Prostate gland (tissue), 2 donors: ENCODE measurements around a stretch of chr17.

DNA sequence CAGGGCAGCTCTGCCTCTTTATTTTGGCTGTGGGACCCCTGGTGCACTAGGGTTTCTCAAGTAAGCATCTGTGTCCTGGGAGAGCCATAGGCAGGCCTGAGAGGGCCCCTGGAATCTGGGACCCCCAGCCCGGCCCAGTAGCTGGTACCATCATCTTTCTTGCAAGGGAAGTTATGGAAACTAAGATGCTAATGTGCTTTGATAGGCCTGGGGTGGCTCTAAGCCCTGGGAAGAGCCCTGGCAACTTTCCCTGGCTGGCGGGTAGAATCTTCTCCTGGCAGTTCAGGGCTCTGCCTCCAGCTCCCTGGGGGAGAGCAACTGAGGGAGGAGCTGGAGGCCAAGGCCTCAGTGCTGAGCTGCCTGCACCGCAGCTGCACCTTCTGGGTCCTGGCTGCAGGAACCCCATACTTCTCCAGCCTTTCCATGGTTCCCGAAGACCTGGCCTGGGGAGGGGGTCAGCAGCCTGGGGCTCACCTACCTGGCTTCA is 193.0 kb downstream of the SEPTIN9 start:
- PRO-cap: no peak
- RAMPAGE, long total RNA, 2 experiments: no peak in any of the 2 experiments

GRCh38 chr17:77474982-77475570 is 193.8 kb downstream of the SEPTIN9 start:
- PRO-cap: no peak
- RAMPAGE, long total RNA, 2 experiments: no peak in any of the 2 experiments

DNA sequence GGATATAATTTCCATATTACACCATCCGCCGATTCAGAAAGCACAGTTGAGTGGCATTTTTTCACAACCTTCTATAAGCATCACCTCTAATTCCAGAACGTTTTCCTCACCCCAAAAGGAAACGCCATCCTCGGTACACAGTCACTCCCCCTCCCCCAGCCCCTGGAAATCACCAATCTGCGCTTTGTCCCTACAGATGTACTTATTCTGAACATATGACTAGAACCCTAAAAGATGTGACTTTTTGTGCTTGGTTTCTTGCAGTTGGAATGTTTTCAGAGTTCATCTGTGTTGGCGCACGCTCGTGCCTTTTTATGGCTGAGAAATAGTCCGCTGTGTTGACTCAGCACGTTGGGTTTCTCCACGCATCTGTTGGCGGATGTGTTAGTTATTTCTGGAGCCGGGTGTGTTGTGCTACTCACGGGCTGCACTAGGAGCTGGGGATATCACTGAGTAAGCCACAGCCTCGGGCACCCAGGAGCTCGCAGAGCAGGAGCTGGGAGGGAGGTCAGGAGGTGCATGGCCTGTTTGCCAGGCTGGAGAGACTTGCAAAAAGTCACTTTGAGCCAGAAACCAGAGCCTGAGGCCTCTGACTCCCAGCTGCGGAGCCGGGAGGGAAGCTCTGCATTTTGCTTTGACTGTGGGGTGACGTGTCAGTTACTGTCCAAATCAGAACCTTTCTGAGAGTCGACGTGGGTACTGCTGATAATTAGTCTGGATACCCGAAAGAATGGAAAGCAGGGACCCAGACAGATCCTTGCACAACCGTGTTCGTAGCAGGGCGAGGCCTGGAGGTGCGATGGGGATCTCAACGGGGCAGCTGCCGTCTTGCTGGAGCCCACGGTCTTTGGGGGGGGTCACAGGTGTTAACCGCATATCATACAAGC is 196.1 kb downstream of the SEPTIN9 start:
- PRO-cap: bidirectional peak, plus-strand start at position 387 of the sequence, minus-strand start at position 157 of the sequence
- RAMPAGE, long total RNA, 2 experiments: no peak in any of the 2 experiments

DNA sequence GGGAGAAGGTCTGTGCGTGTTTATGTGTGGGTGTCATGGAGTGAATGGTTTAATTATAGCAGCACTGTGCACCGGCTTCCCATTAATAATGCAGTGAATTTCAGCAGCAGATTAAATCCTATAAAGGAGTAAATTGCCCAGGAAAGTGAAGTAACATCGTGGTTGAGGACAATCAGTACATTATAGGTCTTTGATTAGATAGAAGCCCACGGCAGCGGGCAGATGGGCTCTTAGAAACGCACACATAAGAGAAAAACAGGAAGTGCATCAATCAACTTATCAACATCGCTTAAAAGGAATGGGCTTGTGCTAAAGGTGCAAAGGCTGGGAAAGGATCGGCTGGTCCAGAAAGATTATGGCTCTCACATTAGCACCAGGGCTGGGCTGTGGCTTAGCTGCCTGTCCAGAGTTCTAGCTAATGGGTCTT is 292.1 kb upstream of the TNRC6C start:
- PRO-cap: no peak
- RAMPAGE, long total RNA, 2 experiments: no peak in any of the 2 experiments

- PRO-cap: no peak
- RAMPAGE, long total RNA, 2 experiments: no peak in any of the 2 experiments
Observed at GRCh38 chr17:77677516-77678158, 280.9 kb upstream of the TNRC6C start.

- PRO-cap: no peak
- RAMPAGE, long total RNA, 2 experiments: no peak in any of the 2 experiments
Observed at GRCh38 chr17:77842560-77842879, 116.0 kb upstream of the TNRC6C start.

- PRO-cap: no peak
- RAMPAGE, long total RNA, 2 experiments: no peak in any of the 2 experiments
Observed at GRCh38 chr17:77864626-77865184, 93.8 kb upstream of the TNRC6C start.

DNA sequence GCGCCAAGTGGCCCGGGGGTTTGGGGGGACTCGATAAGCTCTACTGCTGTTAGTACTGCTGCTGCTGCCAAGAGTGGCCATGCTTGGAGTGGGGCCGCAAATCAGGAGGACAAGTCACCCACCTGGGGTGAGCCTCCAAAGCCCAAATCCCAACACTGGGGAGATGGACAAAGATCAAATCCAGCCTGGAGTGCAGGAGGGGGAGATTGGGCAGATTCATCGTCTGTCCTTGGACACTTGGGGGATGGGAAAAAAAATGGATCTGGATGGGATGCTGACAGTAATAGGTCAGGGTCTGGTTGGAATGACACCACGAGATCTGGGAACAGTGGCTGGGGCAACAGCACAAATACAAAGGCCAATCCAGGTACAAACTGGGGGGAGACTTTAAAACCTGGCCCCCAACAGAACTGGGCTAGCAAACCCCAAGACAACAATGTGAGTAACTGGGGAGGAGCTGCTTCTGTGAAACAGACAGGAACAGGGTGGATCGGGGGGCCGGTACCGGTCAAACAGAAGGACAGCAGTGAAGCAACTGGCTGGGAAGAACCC is 77.8 kb downstream of the TMC6 start:
- PRO-cap: no peak
- RAMPAGE, long total RNA, 2 experiments: start-site peak on the plus strand in 1 of 2 experiments, centred at position 389 of the sequence, 20 reads per replicate

DNA sequence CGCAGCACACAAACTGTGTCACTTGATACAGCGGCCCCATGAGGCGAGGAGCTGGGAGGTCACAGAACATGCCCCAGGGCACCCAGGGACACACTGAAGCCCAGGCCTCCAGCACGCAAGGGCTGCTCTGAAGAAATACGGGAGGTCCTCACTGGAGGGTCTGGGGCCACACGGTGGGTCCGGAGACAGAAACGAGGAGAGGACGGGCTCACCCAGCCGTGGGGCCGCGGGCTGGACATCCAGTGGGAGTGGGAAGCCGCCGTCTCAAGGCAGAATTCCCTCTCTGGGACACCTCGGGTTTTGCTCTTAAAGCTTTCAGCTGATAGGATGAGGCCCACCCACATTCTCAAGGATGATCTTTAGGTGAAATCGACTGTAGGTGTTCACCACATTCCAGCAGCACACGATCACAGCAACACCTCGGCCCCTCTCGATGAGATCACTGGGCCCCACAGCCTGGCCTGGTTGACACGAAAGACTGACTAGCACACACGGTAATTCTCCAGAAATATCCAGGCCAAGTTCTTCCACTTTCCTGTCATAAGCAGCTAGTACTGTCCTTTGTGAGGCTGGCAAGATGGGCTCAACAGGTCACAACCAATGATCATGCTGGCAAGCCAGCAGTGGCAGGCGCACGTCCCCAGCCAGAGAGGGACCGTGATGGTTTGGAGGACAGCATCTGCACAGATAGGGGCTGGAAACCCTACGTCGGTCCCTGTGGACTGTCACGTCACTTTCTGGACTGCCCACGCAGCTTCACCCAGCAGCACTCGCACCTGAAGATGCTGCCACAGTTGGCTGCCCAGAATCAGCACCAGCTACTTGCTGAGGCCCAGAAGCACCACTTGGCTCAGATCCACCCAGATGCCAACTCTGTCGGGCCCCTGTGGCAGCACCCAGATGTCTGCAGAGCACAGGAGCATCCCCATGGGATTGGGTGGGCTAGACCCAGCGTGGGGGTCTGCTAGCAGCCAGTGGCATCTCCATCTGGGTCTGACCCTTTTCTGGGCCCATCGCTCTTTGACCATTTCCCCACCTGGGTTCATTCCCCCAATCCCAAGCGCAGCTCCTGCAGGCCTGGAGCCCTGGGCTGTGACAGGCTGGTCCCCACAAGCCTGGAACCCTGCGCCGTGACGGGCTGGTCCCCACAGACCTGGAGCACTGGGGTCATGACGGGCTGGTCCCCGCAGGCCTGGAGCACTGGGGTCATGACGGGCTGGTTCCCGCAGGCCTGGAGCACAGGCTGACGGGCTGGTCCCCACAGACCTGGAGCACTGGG is 17.4 kb downstream of the TMC6 start:
- PRO-cap: no peak
- RAMPAGE, long total RNA, 2 experiments: no peak in any of the 2 experiments

DNA sequence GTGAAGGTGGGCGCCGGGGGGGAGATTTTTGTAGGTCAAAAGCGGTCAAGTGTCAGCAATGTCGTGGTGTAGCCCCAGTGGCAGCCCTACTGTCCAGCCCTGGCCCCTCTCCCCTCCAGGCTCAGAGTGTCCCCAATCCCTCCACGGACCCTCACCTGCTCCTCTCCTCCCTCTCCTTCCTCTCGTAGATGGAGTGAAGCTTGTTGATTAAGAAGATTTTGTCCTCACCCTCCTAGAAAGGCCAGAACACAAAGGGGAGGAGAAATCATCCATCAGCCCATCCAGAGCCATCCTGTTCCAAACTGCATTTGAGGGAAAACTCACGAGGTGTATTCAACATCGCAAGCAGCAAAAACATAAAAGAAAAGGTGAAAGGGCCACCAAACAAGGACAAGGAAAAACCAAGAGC is 15.2 kb downstream of the TMC6 start:
- PRO-cap: no peak
- RAMPAGE, long total RNA, 2 experiments: no peak in any of the 2 experiments

- PRO-cap: unidirectional peak, plus-strand start at chr17:78127397; unidirectional peak, plus-strand start at chr17:78127621
- RAMPAGE, long total RNA, 2 experiments: no peak in any of the 2 experiments
Observed at GRCh38 chr17:78126833-78128093, 1.3 kb downstream of the TMC6 start.

DNA sequence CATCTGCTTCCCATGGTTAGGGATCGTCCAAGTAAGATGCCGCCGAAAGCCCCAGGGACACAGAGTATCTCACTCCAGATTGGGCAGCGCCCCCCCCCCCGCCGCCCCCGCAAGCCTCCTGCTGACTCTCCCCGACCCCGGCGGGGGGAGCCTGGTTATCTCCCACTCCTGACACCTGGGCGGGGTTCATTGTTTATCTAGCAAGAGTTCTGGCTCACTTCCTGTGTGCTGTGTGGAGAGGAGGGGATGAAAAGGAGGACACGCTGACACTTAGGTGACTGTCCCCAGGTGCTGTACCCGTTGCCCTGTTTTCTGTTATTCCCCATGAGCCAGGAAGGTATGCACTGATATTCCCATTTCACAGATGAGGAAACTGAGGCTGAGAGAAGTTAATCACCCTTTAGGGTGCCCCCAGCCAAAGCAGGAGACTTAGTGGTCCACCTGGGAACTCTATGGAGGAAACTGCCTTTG is 508 bp upstream of the TMC6 start:
- PRO-cap: no peak
- RAMPAGE, long total RNA, 2 experiments: no peak in any of the 2 experiments

DNA sequence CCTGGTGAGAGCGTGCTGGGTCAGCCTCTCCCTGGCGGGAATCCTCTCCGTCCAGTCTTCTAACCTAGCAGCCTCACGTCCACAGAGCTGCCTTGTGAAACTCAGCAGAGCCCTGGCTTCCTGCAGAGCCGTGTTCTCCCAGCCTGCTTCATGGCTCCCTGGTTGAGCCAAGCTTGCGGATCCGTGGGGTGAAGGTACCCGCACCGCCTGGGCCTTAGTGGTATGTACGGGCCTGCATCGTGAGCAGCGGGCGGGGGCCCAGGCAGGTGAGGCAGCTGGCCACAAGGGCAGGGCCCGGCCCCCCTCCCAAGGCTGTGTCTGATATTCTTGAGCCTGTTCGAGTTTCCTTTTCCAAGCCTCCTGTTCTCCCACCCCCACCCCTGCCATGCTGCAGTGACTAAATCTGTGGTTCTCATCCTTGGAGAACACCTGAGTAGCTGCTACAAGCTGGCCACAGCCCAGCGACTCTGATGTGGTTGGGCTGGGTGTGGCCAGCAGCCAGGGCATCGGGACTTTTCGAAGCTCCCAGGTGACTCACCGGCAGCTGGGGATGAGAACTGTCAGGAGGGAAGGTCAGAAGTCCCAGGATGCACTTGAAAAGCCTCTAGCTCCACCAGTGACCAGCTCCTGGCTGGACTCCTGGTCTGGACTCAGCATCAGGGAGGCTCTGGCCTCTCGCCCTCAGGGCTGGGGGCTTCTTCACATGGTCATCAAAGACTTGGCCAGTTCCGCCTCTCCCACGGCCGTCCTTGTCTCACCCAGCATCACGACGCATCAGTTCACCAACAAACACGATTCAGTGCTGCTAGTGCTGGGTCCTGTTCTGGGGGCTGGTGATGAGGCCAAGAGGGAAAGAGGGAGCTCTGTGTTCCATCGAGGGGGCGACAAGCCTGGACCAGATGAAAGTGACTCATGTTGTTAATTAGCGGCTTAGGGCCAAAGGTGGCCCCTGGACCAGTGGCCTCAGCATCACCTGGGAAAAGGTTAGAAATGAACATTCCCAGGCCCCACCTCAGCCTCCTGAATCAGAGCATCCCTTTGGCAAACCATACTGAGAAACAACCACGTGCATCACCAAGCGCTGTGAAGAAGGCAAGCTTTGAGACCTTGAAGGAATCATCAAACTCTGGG is 4.1 kb upstream of the C17orf99 start:
- PRO-cap: no peak
- RAMPAGE, long total RNA, 2 experiments: no peak in any of the 2 experiments

DNA sequence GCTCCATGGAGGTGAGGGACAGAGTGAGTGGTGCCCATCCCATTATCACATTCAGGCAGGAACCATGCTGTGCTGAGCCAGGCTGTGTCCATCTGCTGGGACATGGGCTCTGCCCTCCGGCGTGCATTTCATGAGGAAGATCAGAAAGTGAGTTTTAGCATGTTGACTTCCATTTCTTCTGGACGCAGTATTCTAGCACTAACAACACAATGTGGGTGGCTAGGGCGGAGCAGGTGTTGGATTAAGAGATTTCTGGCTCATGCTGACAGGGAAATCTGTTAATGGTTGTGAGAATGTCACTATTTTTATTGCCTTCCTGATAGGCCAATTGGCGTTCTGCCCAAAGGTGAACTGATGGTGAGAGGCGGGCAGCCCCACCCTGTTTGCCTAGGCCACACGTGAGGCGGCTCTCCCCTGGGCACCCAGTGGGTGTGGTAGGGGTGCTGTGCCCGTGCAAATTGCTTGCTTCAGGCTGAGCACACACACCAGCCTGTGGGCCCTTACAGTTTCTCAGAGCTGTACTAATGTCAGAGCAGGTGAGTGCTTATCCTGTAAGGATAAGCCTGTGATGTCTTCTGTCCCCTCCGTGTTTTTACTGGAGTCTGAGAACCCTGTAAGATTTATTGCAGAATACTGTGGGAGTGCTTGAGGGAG is 30.8 kb downstream of the PGS1 start:
- PRO-cap: no peak
- RAMPAGE, long total RNA, 2 experiments: no peak in any of the 2 experiments

DNA sequence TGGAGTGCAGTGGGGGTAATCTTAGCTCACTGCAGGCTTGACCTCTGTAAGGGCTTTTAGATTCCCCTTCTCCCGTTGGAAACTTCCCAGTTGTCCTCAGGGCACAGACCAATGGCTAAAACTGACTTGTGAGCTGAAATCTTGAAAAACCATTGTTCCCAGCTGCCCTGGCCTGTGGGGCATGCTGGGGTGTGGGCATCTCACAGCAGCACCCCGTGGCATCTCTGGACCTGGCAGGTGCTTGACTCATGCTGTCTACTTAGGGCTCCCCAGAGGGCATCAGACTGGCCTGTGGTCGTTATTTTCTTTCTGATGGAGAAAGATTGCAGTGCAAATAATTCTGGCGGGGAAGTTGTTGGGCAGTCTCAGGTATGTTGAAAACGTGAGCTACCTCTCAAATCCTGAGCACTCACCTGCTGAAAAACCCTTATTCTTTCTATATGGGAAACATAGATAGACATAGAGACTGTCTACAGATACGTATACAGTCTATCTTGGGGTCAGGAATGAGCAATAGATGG is 33.6 kb downstream of the PGS1 start:
- PRO-cap: no peak
- RAMPAGE, long total RNA, 2 experiments: no peak in any of the 2 experiments

GRCh38 chr17:78613285-78613736 is 36.1 kb upstream of the DNAH17 start:
- PRO-cap: no peak
- RAMPAGE, long total RNA, 2 experiments: no peak in any of the 2 experiments

DNA sequence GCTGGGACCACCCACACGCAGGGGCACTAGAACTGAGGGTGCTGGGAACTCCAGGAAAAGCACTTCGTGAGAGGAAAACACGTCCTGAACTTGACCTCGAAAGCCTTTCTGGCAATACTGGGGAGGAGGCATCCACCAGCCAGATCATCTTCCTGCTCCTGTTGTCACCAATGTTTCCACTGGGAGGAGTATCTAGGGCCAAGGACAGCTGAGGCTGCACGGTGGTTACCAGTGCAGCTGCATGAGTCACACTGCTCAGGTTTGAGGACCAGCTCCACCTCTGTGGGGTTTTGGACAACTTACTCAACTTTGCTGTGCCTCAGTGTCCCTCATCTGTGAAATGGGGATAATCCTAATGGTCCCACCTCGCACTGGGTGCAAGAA is 100.4 kb upstream of the DNAH17 start:
- PRO-cap: no peak
- RAMPAGE, long total RNA, 2 experiments: no peak in any of the 2 experiments

DNA sequence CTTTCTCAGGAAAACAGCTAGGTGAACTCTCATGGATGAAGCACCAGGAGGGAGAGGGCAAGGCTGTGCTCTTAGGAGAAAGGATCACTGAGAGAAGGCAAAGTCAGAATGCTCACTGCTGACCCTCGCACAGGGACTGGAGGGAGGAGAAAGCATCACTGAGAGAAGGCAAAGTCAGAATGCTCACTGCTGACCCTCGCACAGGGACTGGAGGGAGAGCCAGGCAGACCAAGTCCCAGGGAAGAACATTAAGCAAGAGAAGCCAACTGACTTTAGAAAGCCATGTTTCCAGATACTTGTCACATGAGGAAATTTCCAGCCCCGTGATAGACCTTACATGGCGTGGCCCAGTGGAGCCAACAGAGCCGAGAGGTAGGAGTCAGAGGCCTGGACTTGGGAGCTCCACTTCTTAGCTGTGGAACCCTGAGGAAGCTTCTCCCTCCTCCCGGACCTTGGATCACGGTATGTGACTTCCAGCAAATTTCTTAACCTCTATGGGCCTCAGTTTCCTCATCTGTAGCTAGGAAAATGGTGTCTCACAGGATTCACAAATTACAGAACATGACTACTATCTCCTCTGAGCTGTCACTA is 102.2 kb upstream of the DNAH17 start:
- PRO-cap: no peak
- RAMPAGE, long total RNA, 2 experiments: no peak in any of the 2 experiments

DNA sequence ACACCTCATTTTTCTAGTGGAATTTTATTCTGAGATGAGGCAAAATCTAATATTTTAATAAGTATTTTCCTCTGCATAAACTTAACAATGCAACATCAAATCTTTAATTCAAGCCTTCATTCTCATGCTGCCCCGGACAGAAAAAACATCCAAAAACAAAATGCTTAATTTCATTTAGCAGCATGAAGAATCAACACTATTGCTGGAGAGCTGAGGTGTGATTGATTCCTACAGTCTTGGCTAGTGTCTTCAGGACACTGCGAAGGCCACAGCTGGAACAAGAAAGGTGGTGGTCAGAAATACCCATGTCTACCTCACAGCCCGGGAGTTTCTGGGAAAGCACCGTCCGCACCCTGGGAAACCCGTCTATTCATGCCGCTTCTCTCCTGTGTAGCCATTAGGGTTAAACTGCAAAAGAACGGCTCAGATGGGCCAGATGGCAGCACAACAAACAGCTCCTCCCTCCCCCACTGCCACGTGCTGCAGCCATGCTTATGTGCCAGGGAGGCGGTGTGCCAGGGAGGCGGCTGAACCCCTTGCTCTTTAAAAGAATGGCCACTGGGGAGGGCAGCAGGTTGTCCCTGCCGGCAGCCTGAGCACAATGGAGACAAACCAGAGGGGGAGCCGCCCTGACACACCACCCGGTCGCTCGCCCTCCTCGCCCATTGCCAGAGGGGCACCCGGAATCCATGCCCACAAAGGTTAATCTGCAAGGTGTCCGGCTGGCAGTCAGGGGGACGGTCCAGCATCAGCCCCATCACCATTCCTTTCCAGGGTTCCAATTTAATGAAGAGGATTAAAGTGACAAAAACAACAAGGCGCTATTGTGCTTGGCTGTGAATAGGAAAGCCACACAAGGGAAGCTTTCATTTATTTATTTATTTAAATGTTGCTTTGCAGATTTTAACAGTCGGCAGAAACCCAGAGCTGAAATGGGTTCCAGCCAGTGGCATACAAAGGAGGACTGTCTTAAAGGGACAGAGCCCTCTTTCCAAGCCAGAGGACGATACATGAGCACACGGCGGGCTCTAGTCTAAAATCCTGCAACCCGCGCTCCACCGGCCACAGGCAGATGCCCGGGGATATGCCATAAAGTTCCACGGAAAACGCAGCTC is 65.1 kb downstream of the CYTH1 start:
- PRO-cap: no peak
- RAMPAGE, long total RNA, 2 experiments: no peak in any of the 2 experiments

DNA sequence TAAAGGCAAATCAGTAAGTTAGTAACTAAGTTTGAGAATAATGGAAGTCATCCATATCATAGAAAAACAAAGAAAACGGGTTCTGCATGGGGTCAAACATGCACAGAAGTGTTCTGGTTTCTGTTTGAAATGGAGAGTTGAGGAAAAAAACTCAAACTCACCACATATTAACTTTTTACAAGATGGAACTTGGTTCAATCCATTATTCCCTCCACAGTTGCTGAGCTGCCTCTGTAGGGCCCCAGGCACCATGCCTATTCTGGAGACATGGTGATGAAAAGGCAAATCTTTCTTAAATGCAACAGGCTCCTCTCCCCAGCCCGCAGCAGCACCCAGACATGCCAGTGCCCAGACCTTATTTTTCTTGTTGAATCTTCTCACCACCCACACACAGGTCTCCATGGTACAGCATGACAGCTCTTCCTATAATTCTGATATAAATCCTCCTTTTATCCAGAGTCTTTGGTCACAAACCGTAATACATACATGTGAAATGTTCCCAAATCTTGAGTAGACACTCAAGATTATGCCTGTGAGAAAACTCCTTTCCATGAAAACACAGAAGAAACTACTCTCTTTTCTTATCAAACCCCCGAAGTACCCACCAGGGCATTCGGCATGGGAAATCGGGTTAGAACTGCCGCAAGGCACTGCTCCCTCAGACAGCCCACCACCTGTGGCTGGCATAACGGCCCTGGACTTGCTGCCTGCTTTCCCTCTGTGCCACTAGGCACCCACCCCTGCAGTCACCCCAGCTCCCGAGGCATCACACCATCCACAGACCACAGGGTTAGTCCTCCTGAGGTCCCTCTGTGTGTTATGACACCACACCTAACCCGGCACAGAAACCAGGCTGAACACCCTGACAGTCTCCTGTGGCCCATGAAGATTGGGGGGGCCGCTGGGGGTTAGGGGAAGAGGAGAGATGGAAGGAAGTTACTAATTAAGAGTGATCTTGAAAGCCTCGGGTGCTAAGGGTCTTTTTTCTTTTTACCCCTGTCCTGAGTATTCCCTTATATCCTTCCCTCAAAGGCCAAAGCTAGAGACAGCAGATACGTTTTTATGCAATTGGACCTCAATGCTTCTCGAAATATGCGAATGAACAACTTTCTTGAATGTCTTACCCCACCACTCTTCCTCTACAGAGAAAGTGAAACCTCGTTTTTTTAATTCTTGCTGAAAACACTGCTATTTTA is 7.3 kb downstream of the CYTH1 start:
- PRO-cap: no peak
- RAMPAGE, long total RNA, 2 experiments: no peak in any of the 2 experiments